ENCODE data around the genes ALDH1A1, OSTF1 and RFK.

DNA sequence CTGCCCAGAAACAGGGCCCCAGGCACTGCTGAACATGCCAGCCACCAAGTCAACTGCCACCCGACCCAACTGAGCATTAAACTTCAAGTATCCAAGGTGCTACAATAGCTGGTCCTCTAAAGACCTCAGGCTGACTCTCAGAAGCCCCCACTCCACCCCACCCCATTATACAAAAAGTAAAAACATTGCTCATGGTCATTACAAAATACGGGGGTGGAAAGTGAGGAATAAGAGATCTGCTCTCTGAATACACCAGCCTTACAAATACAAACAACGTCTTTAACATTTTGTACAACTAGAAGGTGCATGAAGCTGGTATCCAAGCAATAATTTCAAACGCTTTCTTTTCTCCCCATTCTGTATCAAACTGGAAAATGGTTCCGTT, 83.6 kb downstream of the CEMIP2 start:
- PRO-cap, 3 experiments: no peak in any of the 3 experiments
- RAMPAGE, long total RNA: no peak

GRCh38 chr9:71713806-71714446, 54.4 kb downstream of the CEMIP2 start:
- PRO-cap, 3 experiments: no peak in any of the 3 experiments
- RAMPAGE, long total RNA: no peak

DNA sequence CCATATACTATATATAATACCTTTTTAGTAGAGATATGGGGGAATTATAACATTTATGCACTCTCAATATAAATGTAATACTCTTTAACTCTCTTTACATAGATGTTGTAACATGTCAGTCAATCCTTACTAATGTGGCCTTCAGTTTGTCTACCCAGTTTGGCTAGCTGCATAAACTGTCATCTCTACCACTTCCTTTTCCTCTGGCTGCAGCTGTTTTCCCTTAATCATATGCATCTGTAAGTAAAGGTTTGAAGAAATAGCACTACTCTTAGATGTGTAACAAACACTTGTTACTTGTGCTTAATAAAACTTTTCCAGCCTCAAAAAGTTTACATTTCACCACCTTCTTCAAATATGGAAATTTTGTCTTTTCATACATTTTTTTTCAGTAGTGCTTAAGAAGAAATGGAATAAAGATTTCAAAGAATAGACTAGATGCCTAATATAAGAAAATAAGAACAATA, 13.3 kb downstream of the ABHD17B start:
- PRO-cap, 3 experiments: no peak in any of the 3 experiments
- RAMPAGE, long total RNA: no peak

DNA sequence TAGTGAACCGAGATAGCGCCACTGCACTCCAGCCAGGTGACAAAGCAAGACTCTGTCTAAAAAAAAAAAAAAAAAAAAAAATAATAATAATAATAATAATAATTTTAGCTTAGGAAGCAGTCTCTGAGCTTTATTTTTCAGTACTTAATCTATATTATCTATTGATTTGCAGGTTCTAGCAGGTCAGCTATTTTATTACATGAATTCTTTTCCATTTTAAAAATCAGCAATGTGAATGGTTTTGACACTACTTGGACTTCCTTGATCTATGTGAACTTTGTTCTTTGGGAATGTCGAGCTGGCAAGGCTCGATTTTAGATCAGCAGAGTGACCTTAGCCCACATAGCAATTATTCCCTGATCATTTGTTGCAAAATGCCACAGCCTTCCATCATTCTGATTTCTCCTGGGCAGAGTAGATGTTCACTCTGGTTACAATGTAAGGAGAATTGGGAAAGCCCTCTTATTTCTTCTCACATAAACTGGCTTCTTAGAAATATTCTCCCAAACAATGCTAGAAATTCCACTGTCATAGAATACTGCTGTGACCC, 15.9 kb upstream of the GDA start:
- PRO-cap, 3 experiments: no peak in any of the 3 experiments
- RAMPAGE, long total RNA: no peak

GRCh38 chr9:72151040-72151673, 1.9 kb downstream of the GDA start:
- PRO-cap, 3 experiments: no peak in any of the 3 experiments
- RAMPAGE, long total RNA: no peak

- PRO-cap, 3 experiments: no peak in any of the 3 experiments
- RAMPAGE, long total RNA: no peak
Observed at GRCh38 chr9:72168873-72169572, 19.8 kb downstream of the GDA start.

DNA sequence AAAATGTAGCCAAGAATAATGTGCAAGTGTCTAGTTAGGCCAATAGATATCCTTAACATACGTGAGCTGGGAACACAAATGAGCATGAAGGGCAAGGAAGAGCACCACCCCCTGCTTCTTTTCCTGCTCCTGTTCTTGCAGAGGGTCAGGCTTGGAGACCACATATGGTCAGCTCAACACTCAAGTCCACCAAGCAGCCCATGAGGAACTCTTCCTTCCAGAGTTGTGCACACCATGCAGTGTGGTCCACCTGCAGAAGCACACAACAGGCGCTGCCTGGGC, 5.2 kb downstream of the TMC1 start:
- PRO-cap, 3 experiments: peak in 2 of 3 experiments; most common plus-strand start position 77 of the sequence (in 2)
- RAMPAGE, long total RNA: no peak

DNA sequence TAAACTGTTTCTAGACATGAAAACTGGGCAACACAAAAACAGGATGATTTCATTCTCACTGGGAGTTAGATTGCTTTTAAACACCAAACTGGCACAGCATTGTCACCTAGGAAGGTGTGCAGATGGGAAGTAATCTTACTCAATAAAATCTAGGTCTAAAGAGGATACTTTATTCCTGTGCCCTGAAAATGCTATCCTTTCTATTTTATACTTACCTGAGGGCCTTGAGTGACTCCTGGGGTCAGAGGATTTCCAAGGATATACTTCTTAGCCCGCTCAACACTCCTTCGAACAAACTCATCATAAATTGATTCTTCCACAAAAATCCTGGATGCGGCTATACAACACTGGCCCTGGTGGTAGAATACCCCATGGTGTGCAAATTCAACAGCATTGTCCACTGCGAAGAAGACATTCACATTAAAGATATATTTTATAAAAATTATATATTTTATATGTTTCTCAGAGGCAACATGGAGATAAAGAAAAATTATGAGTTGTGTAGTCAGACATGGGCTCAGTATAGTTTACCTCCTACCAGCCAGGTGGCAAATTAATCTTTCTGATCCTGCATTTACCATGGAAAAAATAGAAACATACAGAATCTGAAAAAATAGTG, 36.0 kb downstream of the ALDH1A1 start:
- PRO-cap, 3 experiments: no peak in any of the 3 experiments
- RAMPAGE, long total RNA: no peak

- PRO-cap, 3 experiments: no peak in any of the 3 experiments
- RAMPAGE, long total RNA: no peak
Observed at GRCh38 chr9:72946719-72947542, 5.9 kb downstream of the ALDH1A1 start.

DNA sequence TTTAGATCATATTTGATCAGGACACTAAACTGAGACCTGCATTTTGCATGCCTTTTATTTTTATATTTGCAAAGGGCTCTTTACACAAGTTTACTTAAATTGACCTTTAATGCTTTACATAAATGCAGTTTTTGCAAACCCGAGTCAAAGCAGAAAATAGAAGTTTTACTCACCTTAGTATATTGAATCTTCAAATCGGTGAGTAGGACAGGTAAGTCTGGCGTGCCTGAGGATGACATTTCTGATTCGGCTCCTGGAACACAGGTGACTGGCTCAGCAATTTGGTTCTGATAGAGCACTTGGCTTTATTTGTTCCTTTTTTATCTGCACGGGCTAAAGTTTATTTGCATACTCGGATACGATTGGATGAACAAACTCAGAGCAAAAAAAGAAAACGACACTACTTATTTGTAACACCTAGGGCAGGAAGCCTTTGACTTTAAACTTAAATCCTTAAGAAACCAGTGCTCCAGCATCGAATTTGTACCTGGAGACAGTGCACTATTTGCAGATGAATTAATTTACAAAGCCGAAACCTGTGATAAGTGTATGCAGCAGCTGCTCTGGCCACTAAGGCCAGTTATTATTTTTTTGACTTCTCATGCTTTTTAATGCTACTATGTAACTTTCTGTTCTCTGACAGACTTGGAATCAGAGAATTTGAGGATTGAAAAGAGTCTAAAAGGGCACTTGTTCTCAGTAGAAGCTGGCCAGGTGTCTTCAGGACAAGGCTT, at the start of gene ALDH1A1:
ALDH1A1 (minus strand) TSS at position 292 of the 734 bp plus-strand sequence.
- PRO-cap, 3 experiments: no peak in any of the 3 experiments
- RAMPAGE, long total RNA: start-site peak on the minus strand centred at position 279 of the sequence, 34 bp wide, 62 and 5 reads in 2 replicates

- PRO-cap, 3 experiments: no peak in any of the 3 experiments
- RAMPAGE, long total RNA: no peak
Observed at GRCh38 chr9:73152859-73153648, 1.4 kb downstream of the ANXA1 start.

DNA sequence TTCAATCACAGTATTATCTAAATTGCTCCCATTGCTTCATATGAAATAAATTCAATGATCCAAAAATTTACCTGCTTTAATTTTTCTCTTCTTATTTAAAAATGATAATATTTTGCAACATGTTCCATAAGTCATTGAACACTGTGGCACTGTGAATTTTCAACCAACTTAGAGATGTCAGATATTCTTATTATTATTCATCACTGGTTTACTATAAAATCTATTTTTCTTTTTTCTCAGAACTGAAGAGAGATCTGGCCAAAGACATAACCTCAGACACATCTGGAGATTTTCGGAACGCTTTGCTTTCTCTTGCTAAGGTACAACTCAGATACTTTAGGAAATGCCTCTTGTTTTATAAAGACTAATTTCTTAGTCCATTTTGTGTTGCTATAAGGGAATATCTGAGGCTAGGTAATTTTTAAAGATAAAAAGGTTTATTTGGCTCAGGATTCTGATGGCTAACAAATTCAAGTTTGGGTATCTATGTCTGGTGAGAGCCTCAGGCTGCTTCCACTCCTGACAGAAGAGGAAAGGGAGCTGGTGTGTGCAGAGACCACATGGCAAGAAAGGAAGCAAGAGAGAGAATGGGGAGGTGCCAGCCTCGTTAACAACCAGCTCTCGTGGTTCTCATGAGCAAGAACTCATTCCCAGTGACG, 11.0 kb downstream of the ANXA1 start:
- PRO-cap, 3 experiments: no peak in any of the 3 experiments
- RAMPAGE, long total RNA: no peak

- PRO-cap, 3 experiments: no peak in any of the 3 experiments
- RAMPAGE, long total RNA: no peak
Observed at GRCh38 chr9:74498883-74499244, 1.7 kb downstream of the RORB start.

DNA sequence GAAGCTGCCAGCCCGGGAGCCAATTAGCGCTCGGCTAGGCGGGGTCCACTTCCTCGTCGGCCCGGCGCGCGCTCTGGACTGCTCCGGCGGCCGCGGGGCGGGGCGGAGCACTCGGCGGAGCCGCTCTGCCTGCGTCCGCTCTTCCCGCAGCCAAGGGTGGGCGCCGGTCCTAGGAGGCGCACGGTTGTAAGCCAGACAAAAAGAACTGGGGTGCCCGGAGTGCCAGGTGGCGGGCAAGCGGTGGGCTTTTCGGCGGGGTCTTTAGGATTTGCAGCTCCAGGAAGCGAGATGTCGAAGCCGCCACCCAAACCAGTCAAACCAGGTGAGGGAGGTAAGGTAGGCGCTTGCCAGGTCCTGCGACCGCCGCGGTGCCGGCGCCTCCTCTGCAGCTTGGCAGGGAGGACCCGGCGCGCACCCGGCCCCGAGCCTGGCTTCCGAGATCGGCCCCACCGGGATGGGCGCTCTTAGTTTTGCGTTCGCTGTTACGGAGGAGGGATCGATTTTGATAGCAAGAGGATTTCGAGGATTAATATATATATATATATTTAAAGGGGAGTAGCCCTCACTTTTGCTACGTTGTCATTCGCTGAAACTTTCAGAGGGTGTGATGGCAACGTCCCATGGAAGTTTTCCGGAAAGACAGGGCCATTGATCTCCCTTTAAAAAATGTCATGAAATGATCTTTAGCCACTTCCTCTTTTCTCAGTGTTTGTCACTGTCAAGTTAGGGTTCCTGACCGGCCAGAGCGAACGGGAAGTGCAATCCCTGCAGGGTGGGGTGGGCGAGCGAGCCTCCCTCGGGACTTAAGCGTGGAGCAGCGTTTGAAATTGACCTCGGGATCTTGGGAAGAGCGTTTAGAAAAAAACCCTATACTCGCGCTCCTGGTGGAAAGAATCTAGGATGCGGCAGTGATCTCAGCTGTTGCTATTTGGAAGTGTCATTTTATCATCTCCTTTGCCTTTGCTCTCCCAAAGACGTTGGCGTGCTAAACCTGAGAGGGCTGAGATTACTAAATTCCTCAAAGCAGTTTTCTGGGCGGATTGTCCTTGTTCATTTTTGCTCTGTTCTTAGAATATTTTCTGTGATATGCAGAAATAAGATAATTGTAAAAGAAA, at the start of gene OSTF1:
OSTF1 (plus strand) TSS at position 110 of the 1,115 bp plus-strand sequence.
- PRO-cap, 3 experiments: peak in 3 of 3 experiments; most common plus-strand start position 78 of the sequence (in 1); most common minus-strand start position 385 of the sequence (in 1)
- RAMPAGE, long total RNA: start-site peak on the plus strand centred at position 123 of the sequence, 74 bp wide, 359 and 142 reads in 2 replicates

DNA sequence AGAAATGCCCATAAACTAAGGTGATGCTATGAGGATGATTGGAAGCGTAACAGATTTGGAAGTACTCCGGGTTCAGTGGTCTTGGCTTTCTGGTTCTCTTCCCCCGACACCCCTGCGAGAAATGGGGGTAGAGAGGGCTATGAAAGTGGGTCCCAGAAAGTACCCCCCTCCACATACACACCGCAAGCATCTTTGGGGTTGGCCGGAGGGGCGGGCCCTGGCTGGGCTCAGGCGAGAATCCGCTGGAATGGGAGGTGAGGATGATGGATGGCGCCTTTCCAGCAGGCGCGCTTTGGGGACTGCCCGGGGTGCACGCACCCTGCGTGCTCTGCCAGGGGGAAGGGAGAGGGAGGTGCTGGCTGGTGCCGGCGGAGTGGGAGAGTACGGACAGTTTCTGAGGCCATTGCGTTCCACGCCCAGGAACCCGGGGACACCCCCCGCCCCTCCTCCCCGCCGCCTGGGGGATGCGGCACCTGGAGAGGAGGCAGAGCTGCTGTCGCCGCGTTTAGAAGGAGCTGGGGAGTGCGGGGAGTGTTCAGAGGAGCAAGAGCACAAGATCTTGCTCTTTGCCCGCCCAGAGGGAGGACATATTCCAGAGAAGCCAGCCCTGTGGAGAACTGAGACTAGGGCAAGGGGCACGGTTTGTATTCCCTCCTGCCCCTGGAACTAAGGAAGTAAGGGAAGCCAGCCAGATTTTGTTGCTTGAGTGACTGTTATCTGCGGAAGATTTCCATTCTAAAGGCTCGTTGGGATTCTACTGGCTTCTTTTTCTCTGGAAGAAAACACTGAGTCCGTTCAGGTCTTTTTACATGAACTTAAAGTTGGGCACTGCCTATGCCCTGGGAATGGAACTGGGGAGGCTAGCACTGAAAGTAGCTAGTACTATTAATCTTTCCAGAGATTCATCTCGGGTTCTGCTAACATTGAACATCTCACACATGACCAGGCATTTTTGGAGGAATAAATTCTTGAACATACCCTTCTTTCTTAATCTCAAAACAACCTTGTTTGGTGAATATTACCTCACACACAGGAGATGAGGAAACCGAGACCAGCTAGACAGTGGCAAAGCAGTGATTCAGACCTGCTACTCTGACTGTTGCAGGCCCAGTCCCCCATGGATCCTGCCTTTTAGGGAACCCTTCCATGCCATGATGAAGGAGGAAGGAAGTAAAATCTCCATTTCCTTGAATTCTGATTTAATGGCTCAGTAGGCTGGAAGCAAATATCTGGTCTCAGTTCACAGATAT, 2.2 kb downstream of the PCSK5 start:
- PRO-cap, 3 experiments: no peak in any of the 3 experiments
- RAMPAGE, long total RNA: no peak

DNA sequence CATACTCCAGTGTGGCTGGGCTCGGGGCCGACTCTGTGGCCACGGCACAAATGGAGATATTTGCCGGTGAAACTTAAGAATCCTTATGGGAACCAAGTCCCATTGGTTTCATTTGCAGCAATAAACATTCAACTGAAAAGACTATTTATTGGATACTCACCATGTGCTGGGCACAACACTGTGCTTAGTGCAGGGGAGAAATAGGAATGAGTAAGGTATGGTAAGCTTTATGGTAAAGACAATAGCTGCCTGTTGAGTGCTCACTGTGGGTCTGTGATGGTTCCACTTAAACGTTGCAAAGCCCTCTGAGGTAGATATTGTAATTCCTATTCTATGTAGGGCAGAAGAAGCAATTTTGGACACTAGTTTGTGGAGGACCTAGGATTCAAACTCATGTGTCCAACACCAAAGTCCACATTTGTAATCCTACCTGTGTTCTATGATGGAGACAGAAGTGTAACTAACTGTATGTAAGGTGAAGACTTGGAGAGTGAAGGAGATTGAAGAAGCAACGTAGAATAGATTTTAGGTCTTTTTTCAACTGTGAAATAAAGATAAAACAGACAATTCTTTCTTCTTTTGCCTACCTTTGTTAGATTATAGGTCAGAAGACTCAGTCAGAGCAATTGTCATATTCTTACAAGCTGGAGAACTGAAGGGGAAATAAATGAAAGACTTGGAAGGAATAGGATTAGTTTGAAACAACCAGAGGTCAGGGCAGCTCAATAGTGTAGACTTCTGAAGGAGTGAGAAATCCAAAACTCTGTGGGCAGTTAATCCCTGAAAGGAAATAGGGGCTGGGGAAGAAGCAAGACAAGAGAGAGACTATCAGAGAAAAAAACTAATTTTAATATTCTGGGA, 69.4 kb downstream of the PCSK5 start:
- PRO-cap, 3 experiments: no peak in any of the 3 experiments
- RAMPAGE, long total RNA: no peak

DNA sequence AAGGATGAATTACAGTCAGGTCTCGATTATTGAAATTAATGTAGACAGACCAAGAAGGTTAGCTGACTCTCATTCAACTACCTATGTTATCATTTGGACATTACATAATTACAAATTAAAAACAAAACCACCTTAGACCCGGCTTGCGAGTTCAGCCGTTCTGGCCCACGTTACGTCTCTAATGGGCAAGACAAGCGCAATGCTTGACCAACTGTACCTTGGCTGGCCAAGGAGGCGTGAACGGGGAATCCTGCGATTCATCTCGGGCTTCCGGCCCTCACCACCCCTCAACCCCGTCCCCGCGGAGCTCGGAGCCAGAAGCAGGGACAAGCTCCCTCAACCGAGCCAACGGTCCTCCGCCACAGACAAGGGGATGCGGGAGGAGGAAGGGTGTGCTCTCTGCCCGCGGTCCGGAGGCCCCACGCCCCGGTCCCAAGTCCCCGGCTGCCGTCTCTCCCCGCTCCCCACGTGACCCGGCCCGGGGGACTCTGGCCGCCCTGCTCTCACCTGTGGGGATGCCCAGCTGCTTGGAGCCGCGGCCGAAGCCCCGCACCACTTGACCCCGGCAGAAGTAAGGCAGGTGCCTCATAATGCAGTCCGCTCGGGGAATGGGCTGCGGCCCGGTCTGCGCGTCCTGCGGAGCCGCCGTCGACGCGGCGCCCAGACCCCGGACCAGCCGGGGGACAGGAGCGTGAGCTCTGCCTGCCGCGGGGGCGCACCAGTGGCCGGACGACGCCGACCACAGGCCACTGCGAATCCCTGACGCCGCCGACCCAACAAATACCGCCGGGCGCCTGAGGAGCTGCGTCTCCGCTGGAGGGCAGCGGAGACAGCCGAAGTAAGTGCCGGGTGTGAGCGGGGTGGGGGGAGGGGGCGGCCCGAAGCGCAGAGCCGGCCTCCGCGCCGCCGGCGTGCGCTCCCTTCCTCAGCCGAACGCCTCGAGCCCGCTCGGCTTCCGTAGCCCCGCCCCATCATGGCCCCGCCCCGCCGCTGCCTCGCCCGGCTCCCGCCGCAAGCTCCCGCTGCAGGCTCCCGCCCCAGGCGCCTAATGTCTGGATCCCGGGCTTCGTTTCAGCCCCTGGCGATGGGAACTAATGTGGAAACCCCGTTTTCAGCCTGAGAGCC, at the start of gene RFK:
RFK (minus strand) TSS at position 844 of the 1,125 bp plus-strand sequence.
- PRO-cap, 3 experiments: peak in 3 of 3 experiments; most common plus-strand start position 982 of the sequence (in 2); most common minus-strand start position 935 of the sequence (in 2)
- RAMPAGE, long total RNA: no peak

DNA sequence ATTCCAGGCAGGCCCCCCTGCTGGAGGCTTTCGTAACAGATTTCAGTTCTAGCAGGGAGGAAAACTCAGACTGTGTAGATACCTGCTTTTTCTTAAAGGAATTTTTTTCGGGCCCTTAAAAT, 1.4 kb downstream of the GCNT1 start:
- PRO-cap, 3 experiments: no peak in any of the 3 experiments
- RAMPAGE, long total RNA: no peak

- PRO-cap, 3 experiments: no peak in any of the 3 experiments
- RAMPAGE, long total RNA: no peak
Observed at GRCh38 chr9:76522929-76523494, 64.0 kb downstream of the GCNT1 start.

- PRO-cap, 3 experiments: no peak in any of the 3 experiments
- RAMPAGE, long total RNA: no peak
Observed at GRCh38 chr9:76571165-76571682, 112.2 kb downstream of the GCNT1 start.